Keratinocyte (primary cell): Measurements from ENCODE around the gene EOGT.

CAGE:
- cytosol, long polyA minus RNA = no peak
- cytosol, long polyA plus RNA = no peak
- long polyA plus RNA = no peak
- nucleus, long polyA minus RNA = no peak
- nucleus, long polyA plus RNA = no peak
Observed at GRCh38 chr3:68007881-68008439, 3.9 kb downstream of the TAFA1 start.

DNA sequence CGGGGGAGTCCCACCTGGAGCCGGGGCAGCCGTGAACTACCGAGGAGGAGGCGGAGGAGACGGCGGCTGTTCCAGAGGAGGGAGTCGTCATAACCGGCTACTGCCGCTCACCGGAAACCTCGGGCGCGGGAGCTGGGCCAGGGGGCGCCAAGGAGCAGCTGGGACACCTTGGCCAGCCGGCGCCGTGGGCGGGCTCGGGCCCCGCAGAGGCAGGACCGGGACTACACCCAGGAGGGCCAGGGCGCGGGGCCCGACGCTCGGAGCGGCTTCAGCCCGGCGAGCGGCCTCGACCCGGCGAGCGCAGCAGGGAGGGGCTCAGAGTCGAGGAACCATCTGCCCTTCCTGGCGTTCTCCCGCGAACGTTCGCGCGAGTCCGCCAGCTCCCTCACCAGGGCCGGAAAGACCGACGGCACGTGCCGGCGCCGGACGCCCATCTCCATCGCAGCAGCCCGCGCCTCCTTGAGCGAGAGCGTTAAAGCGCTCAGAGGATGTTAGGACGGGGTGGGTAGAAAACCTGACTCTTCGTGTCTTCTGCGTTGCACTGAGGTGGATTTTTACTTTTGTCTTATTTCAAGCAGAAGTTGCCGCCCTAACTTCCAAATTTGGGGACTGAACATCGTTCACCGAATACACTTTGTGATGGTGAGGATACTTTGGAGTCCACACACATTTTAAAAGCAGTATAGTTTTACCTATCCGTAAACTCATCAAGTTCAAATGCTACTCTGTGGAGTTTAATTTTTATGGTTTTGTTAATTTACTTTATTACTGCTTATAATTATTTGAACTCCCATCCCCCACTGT is at the start of gene EOGT:
Gene EOGT, minus strand, starts transcription at position 125 of the 804 bp plus-strand sequence.
CAGE:
- cytosol, long polyA minus RNA = start-site peak on the minus strand centred at position 87 of the sequence, 34 bp wide, 32 reads
- cytosol, long polyA plus RNA = start-site peak on the minus strand centred at position 90 of the sequence, 52 bp wide, 132 and 49 reads in 2 replicates
- long polyA plus RNA = start-site peak on the minus strand centred at position 94 of the sequence, 112 bp wide, 276 and 232 reads in 2 replicates
- nucleus, long polyA minus RNA = start-site peak on the minus strand centred at position 65 of the sequence, 54 bp wide, 107 reads
- nucleus, long polyA plus RNA = start-site peak on the minus strand centred at position 89 of the sequence, 105 bp wide, 418 and 508 reads in 2 replicates

DNA sequence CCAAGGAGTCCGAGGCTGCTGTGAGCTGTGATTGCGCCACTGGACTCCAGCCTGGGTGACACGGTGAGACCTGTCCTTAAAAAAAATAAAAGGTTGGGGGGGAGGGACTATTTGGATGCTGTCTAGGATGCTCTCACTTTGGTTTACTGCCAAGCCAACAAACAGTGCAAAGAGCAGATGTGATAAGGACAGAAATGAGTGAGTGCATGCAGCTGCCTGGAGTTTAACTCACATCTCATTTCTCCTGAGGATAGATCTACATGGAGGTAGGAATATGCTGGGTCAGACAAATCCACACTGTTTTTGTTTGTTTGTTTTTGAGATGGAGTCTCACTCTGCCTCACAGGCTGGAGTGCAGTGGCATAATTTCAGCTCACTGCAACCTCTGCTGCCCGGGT is 129.9 kb downstream of the FRMD4B start:
CAGE:
- cytosol, long polyA minus RNA = no peak
- cytosol, long polyA plus RNA = no peak
- long polyA plus RNA = no peak
- nucleus, long polyA minus RNA = no peak
- nucleus, long polyA plus RNA = no peak

DNA sequence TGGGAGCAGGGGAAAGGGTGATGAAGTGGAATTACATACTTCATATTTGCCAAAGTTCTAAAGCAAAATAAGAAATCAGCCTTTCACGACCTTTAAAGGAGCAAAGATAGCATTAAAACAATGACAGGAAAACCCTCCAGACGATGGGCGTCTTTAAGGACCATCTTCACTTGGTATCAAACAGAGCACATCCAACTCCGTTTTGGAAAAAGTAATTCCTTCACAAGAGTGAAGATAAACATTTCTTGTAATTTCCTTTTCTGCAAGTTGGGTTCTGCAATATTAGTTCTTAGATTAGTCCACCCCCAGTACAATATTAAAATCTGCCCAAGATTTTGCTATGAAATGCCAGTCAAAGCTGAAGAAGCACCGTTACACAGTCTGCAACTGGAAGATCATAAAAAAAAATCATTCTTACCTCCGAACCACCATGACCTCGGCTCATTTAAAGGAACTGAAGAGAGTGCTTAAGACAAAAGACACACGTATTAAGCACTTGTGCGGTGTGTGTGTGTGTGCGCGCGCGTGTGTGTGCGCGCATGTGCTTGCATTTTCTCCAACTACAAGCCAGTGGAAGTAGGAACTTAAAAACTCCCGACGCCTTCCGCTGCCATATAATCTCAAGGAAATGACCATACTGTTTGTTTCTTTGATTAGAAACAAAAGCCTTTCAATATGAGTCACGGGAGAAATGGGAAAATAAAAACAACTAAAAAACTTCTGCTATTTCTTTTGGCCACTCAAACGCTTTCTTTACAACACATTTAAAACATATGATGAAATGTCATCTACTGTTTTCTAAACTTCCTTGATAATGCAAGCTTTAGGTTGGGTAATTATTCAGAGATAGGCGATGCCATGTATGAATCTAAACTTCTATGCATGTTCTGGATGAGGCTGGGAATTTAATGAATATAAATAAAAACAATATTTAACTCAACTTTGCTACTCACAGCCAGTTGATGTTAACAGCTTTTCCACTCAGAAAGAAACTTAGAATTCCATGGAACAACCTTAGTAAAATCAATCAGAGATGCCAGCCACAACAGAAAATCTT is 32.4 kb downstream of the FRMD4B start:
CAGE:
- cytosol, long polyA minus RNA = no peak
- cytosol, long polyA plus RNA = no peak
- long polyA plus RNA = no peak
- nucleus, long polyA minus RNA = no peak
- nucleus, long polyA plus RNA = no peak

DNA sequence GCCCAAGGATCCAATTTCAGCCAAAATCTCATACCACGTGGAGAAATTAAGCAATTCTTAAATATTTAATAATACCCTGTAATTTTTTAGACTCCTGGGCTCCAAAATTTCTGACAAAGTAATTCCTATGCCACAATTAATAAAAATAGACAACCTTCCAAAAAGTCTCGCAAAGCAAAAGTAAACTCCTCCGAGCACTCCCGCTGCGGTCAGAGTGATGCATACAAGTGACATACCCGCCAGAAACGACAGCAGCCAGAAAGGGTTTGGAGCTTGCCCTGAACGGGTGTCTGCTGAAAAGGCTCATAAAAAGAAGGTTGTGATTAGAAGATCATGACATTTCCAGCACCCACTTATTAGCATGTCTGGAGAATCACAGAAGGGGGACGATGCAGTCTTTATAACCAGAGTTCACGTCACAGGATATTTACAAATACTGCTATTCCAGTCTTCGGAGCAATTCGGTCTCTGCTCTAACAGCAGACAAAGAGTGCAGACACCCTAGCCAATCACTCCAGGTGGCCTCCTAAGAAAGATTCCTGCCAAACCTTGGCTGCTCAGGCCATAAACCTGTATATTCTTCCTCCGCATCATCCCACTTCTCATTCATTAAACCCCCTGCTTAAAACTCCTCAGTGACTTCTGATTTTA is 59.1 kb upstream of the FRMD4B start:
CAGE:
- cytosol, long polyA minus RNA = no peak
- cytosol, long polyA plus RNA = no peak
- long polyA plus RNA = no peak
- nucleus, long polyA minus RNA = no peak
- nucleus, long polyA plus RNA = no peak

DNA sequence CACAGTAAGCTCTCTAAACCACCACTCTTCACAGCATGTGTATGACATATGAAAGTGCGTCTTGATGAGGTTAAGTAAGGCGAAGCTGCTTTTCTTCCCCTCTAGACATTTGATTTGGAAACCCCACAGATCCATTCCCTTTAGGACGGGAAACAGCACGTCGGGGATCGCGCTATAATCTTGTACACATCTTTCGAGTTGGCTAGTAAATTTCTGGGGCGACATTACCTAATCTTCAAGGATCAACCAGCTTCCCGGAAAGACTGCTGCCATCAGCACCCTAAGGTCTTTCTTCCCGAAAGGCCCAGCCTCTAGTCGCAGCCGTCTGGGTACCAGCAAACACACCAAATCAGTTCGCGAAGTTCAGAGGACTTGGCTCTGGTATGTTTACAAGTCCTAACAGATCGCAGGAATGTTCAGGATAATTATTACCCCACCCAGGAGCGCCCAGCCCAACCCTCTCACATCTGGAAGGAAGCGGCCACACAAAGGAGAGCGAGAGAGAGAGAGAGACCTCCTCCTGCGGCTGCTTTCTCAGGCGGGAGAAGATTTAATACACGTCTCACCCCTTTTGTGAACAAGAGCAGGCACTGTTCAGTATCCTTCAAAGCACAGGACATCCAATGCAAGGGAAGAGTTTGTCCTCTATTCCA is 155.2 kb upstream of the FRMD4B start:
CAGE:
- cytosol, long polyA minus RNA = no peak
- cytosol, long polyA plus RNA = no peak
- long polyA plus RNA = no peak
- nucleus, long polyA minus RNA = start-site peak on the minus strand centred at position 345 of the sequence, 5 bp wide, 25 reads
- nucleus, long polyA plus RNA = start-site peak on the minus strand centred at position 352 of the sequence, 94 bp wide, 121 and 196 reads in 2 replicates

CAGE:
- cytosol, long polyA minus RNA = no peak
- cytosol, long polyA plus RNA = no peak
- long polyA plus RNA = no peak
- nucleus, long polyA minus RNA = no peak
- nucleus, long polyA plus RNA = no peak
Observed at GRCh38 chr3:69737970-69738843, 1.1 kb upstream of the MITF start.

DNA sequence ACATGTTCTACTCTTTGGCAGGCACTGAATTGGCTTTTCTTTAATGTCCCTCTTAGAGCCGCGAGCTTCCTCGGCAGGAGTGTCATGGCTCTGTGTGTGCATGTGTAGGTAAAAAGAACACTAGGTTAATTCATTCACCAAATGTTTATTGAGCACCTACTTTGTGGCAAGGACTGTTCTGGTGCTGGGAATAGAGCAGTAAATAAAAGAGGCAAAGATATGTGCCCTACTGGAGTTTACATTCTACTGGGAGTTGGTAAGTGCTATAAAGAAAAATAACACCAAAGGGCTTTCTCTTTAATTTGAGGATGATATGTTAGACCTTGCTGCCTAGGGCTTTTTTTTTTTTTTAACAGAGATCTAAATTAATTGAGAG is 106.5 kb downstream of the MITF start:
CAGE:
- cytosol, long polyA minus RNA = no peak
- cytosol, long polyA plus RNA = no peak
- long polyA plus RNA = no peak
- nucleus, long polyA minus RNA = no peak
- nucleus, long polyA plus RNA = no peak

DNA sequence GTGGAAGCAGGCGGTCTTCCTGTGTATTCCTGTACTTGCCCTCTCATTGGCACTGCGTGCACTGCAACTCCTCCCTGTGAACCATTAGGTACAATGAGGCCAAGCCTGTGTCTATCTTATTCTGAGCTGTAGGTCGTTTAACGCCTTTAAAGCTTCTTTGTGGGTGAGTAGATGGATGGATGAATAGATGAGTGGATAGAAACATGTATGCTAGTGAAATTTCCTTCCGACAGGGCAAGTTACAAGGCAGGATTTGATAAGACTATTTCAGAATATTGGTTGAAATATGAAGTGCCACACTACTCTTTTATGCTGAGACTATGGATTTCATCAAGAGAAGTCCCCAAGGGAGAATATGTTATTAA is 633.4 kb downstream of the FOXP1 start:
CAGE:
- cytosol, long polyA minus RNA = no peak
- cytosol, long polyA plus RNA = no peak
- long polyA plus RNA = no peak
- nucleus, long polyA minus RNA = no peak
- nucleus, long polyA plus RNA = no peak

CAGE:
- cytosol, long polyA minus RNA = no peak
- cytosol, long polyA plus RNA = no peak
- long polyA plus RNA = no peak
- nucleus, long polyA minus RNA = no peak
- nucleus, long polyA plus RNA = no peak
Observed at GRCh38 chr3:71006006-71006205, 577.6 kb downstream of the FOXP1 start.

GRCh38 chr3:71131435-71132537 is 451.7 kb downstream of the FOXP1 start:
CAGE:
- cytosol, long polyA minus RNA = no peak
- cytosol, long polyA plus RNA = no peak
- long polyA plus RNA = no peak
- nucleus, long polyA minus RNA = no peak
- nucleus, long polyA plus RNA = no peak

DNA sequence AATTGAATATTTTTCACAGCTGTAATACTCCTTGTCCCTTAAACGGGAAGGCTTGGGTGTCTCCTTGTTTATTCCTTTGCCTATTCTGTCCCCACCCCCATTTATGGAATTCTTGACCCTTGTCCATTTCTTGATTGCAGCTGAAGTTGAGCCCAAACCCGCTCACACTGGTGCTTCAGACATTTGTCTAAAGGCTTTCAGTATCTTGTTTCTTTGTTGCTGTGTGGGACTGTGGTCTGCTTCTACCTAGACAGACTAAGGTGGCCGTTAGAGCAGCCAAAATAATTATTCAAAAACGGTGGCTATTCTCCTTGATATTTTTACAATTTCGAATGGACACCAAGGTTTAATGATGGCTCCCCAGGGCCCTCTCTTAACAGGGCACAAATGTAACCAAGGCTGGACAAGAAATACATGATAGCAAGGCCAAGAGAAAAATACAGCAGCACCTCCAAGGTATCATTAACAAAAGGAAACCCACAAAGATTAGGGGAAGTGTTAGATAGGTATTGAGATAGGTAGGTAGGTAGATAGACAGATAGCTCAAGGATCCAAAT is 449.5 kb downstream of the FOXP1 start:
CAGE:
- cytosol, long polyA minus RNA = no peak
- cytosol, long polyA plus RNA = no peak
- long polyA plus RNA = no peak
- nucleus, long polyA minus RNA = no peak
- nucleus, long polyA plus RNA = no peak

GRCh38 chr3:71197619-71198443 is 385.7 kb downstream of the FOXP1 start:
CAGE:
- cytosol, long polyA minus RNA = no peak
- cytosol, long polyA plus RNA = no peak
- long polyA plus RNA = no peak
- nucleus, long polyA minus RNA = no peak
- nucleus, long polyA plus RNA = no peak

CAGE:
- cytosol, long polyA minus RNA = no peak
- cytosol, long polyA plus RNA = no peak
- long polyA plus RNA = no peak
- nucleus, long polyA minus RNA = no peak
- nucleus, long polyA plus RNA = no peak
Observed at GRCh38 chr3:71208082-71208699, 375.3 kb downstream of the FOXP1 start.

DNA sequence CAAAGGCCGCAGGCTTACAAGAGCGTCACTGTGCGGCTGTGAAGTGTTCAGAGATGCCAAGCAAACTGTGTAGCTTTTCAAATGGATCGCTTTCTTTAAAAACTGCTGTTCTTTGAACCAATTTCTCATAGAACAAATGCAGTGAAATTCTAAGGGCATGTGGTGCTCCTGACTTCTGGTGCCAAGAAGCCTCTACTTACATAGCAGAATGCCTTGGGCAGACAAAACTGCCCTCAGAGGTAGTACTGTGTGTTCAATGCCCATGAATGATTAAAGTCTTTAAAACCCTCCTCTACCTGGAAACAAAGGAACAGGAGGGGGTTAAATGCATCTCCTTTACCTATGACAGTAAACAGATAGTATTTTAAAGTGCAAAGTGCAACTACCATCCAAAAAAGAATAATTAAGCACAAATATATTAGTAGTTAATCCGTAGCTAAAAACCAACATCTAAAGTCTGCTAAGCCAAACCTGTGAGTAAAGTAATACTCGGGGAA is 353.3 kb downstream of the FOXP1 start:
CAGE:
- cytosol, long polyA minus RNA = no peak
- cytosol, long polyA plus RNA = no peak
- long polyA plus RNA = no peak
- nucleus, long polyA minus RNA = no peak
- nucleus, long polyA plus RNA = no peak

CAGE:
- cytosol, long polyA minus RNA = no peak
- cytosol, long polyA plus RNA = no peak
- long polyA plus RNA = no peak
- nucleus, long polyA minus RNA = no peak
- nucleus, long polyA plus RNA = no peak
Observed at GRCh38 chr3:71244009-71244647, 339.4 kb downstream of the FOXP1 start.

GRCh38 chr3:71304408-71305152 is 278.9 kb downstream of the FOXP1 start:
CAGE:
- cytosol, long polyA minus RNA = no peak
- cytosol, long polyA plus RNA = no peak
- long polyA plus RNA = no peak
- nucleus, long polyA minus RNA = no peak
- nucleus, long polyA plus RNA = no peak

GRCh38 chr3:71309345-71309674 is 274.2 kb downstream of the FOXP1 start:
CAGE:
- cytosol, long polyA minus RNA = no peak
- cytosol, long polyA plus RNA = no peak
- long polyA plus RNA = no peak
- nucleus, long polyA minus RNA = no peak
- nucleus, long polyA plus RNA = no peak

GRCh38 chr3:71441080-71441909 is 142.2 kb downstream of the FOXP1 start:
CAGE:
- cytosol, long polyA minus RNA = no peak
- cytosol, long polyA plus RNA = no peak
- long polyA plus RNA = no peak
- nucleus, long polyA minus RNA = no peak
- nucleus, long polyA plus RNA = no peak

GRCh38 chr3:71478545-71479218 is 104.8 kb downstream of the FOXP1 start:
CAGE:
- cytosol, long polyA minus RNA = no peak
- cytosol, long polyA plus RNA = no peak
- long polyA plus RNA = no peak
- nucleus, long polyA minus RNA = no peak
- nucleus, long polyA plus RNA = no peak